Measurements from ENCODE around the genes PNMA1, MIDEAS, SYNDIG1L, LTBP2 and AREL1.

GRCh38 chr14:73713734-73715004, at the start of gene PNMA1:
Gene PNMA1, minus strand, starts transcription at chr14:73714384.
- PRO-cap, result bidirectional peak, plus-strand start at chr14:73714014, minus-strand start at chr14:73713889; unidirectional peak, minus-strand start at chr14:73714378

GRCh38 chr14:73729822-73730196, 15.6 kb upstream of the PNMA1 start:
- PRO-cap, result no peak

DNA sequence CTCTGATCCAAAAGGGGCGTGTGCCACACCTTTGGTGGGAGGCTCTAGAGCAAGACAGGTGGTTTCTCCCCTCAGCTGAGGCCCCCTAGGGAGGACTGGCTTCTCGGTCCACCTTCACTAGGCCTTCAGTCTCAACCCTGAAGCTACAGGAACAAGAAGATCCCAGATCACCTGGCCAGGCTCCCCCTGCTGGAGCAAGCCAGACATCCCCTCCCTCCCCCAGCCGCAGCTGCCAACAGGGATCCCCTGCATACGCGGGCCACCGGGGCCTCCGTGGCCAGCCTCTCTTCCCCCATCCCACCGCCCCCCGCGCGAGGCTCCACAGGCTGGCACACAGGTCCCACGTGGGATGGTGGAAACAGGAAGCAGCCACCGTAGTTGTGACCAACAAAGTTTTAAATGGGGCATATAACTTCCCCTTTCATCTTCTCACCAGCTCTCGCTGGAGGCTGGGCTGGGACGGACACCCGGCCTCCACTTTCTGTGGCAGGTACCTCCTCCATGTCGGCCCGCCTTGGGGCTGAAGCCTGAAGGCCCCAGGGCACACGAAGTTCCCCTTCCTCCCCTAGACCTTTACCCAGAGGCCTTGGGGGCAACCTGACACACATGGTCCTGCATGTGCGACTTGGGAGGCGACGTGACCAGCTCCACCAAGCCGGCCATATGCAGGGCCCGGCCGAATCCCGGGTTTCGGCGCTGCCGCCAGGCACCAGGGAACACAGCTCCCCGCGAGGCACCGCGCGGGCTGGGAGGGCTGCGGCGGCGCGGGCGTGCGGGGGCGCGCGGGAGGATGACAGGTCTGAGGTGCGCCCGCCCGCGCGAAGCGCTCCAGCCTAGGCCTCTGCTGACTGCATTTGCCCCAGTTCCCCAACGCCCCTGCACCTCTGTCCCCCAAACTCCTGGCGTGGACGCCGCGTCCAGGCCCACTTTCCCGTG, 1.5 kb downstream of the MIDEAS start:
- PRO-cap, result unidirectional peak, plus-strand start at position 435 of the sequence

DNA sequence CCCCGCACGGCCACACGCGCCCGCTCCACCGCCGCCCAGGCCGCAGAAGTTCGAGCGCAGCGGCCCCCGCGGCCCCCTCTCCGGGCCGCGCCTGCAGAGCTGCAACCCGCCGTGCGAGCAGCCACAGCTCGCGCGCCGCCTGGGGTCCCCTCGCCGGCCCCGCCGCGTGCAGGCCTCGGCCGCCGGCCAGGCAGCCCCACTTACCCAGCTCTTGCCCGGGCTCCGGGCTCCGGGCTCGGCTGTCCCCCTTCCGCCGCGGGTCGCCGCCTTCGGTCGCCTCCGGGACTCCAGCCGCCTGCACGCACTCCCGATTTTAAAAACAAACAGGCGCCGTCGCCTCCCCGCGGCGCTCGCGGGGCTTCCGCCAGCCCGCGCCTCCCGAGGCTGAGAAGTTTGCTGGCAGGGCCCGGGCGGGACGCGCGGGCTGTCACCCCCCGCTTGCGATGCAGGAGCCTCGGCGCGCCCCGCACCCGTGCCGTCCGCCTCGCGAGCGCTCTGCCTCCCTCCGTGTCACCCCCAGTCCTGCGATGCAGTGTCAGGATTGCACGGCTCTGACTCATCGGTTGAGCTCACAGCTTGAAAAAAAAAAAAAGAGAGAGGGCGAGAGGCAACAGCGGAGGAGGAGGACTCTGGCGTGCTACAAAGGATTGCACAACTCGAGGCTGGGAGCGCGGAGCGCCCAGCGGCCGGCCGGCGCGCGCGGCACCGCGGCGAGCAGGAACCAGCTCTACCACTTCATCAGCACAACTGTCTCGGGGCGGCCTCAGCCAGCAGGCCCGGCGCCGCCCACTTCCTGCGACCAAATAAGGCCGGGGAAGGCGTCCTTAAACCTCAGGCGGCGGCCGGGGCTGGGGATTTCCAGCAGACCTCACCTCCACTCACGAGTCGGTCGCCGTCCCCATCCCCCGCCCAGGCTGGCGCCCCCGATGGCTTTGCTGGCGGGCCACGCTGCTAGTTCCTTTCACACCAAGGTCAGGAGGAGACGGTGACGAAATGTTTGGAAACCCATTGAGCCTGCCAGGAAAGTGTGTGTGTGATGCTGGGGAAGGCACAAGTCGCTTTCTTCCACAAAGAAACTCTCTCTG, at the start of gene MIDEAS:
Gene MIDEAS, minus strand, starts transcription at position 745 of the 1,085 bp plus-strand sequence.
- PRO-cap, result bidirectional peak, plus-strand start at position 652 of the sequence, minus-strand start at position 512 of the sequence; bidirectional peak, plus-strand start at position 851 of the sequence, minus-strand start at position 709 of the sequence

DNA sequence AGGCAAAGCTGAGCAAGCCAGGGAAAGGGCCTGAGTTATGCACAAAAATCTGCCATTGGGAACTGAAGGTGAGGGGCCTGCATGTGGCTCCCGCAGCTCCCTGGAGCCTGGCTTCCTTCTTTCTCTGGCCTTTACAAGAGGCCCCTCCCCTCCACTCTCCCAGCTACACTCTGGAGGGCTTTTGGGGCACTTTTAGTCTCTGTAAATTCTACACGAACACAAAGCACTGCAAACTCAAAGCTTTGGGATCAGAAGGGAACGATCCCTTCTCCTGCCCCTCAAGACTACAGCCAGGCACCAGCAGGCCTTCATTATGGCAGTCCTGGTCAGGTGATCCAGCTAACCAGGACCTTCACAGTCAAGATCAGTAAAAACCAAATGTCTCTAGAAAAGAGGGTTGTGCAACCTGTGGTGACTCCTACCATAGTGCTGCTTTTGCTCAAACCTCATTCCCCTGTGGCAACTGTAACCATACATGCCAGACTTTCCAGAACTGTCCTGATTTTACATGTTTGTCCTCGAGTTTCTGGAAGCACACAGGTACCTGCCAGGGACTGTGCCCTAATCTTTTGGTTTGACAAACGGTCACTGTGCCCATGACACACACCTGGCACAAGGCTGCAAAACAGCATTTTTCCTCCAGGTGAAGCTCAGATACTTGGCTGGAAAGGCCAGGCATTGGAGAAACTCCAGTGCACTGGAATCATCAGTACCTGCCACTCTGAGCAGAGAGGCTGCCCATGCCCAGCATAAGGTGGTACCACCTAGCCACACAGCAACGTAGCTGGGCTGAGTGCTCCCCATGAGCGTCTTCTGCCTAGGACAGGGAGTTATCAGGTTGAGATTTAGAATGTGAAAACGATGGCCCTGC, 24.5 kb upstream of the MIDEAS start:
- PRO-cap, result no peak

GRCh38 chr14:73910772-73911516, 24.3 kb downstream of the ZNF410 start:
- PRO-cap, result no peak

DNA sequence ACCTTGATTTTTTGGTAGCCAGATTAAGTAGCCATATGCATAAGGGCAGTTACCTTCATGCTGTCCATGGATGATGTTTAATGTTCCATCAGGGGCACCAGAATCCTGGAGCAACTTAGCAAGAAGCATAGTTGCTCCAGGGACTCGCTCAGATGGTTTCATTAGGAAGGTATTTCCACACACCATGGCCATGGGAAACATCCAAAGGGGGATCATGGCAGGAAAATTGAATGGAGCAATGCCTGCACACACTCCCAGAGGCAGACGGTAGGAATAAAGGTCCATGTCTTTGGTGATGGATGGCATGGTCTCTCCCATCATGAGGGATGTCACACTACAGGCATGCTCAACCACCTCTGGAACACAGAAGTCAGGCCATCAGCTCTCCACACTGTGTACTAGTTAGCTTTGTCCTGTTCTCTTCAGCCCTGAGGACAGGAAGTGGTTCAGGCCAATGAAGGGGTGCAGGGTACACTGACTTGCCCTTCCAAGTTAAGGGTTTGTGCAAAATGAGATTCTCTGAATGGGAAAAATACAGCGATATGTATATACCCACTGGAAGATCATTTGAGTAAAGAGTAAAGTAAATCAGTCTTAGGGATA, 13.0 kb downstream of the ALDH6A1 start:
- PRO-cap, result no peak

DNA sequence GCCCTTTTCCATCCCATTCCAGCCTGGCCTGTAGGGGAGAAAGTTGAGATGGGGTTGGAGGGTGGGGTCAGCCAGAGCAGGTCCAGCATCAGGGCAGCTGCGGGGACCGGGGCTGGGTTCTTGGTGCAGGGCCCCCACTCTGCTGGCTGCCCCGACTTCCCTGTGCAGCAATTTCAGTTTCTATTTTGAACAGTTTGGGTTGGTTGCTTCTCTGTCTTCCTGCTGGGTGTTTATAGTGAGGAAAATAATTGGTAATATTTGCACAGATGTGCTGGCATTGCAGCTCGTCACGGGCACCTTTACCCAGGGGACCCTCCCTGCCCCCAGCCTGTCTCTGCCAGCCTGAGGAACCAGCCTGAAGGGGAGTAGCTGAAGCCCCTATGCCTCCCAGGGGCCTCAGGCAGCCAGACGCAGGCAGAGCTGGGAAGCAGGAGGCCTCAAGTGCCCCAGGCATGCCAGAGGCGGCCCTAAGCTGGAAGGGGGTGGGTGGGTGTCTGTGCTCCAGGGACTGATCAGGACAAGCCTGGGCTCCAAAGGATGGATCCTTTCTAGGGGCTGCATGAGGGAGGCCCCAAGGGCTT, 23.2 kb downstream of the SYNDIG1L start:
- PRO-cap, result no peak

DNA sequence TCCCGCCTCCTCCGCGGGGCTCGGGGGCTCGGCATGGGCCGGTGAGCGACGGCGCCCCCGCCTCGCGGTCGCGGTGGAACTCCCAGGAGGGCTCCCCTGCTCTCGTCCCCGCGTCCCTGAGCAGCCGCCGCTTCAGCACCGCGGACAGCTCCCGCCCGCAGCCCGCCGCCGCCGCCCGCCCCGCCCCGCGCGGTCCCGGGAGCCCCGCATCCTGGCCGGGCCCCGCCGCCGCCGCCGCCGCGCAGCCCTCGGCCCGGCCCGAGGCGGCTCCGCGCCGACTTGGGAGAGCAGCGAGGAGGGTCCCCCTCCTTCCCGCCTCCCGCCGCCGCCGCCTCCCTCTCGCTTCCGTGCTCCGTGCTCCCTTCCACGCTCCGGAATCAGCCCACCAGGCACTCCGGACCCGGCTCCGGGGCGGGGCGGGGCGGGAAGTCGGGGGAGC, at the start of gene SYNDIG1L:
Gene SYNDIG1L, minus strand, starts transcription at position 281 of the 439 bp plus-strand sequence.
- PRO-cap, result no peak

DNA sequence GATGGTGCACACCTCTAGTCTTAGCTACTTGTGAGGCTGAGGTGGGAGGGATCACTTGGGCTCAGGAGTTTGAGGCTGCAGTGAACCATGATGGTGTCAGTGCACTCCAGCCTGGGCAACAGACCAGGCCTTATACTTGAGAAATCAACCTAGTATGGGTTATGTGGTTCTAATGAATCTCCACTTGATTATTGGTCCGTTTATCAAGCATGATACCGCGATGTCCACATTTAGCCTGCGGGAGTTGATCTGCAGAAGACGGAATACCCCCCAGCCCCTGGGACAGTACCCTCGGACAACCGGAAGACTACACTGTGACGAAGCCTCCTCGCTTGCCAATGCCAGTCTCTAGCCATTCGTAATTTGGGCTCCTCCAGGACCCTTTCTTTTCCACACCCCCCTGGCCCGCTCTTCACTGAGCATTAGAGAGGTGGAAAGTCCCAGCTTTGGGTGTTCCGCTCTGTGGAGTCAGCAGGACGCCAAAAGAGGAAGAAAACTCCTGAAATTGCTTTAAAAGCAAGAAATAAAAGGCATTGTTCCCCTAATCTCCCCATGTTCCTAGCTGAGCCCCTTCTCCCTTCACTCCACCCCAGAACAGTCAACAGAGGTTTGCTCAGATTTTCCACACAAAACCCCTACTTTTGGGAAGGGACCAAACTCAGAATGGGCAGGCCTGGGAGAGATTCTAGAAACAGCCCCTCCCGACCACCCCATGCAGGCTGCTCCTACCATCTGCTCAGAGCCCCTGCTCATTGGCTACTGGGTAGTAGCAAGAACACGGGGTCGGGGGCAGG, 19.3 kb downstream of the LTBP2 start:
- PRO-cap, result no peak

- PRO-cap, result bidirectional peak, plus-strand start at chr14:74612412, minus-strand start at chr14:74612235; bidirectional peak, plus-strand start at chr14:74612848, minus-strand start at chr14:74612676
Measured at GRCh38 chr14:74611667-74612744, at the start of gene LTBP2. Gene LTBP2, minus strand, starts transcription at chr14:74612237.

GRCh38 chr14:74612745-74613069, 670 bp upstream of the LTBP2 start:
- PRO-cap, result bidirectional peak, plus-strand start at chr14:74612848, minus-strand start at chr14:74612676

GRCh38 chr14:74618453-74618768, 6.4 kb upstream of the LTBP2 start:
- PRO-cap, result no peak

GRCh38 chr14:74712392-74713507, at the start of gene AREL1:
Gene AREL1, minus strand, starts transcription at chr14:74713080.
- PRO-cap, result bidirectional peak, plus-strand start at chr14:74713170, minus-strand start at chr14:74713080

DNA sequence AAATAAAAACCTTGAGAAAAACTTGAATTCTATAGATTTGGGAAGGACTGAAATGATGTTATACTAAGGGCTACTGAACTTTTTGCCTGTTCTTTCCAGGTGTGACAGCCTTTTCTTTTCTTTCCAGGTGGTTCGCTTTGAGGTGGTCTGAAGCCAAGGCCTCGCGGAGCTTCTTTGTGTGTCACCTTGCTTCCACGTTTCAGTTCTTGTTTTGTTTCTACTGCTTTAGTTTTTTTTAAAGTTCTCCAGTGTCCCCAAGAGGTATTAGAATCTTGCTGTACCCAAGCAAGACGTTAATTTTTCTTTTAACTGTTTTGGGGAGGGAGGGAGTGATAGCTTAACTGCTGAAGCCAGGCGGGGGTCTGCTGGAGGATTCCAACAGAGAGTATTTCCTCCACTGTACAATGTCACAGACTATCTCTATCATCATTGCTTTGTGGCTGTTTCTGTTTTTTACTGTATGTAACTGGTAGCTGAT, 40.3 kb downstream of the PROX2 start:
- PRO-cap, result no peak

DNA sequence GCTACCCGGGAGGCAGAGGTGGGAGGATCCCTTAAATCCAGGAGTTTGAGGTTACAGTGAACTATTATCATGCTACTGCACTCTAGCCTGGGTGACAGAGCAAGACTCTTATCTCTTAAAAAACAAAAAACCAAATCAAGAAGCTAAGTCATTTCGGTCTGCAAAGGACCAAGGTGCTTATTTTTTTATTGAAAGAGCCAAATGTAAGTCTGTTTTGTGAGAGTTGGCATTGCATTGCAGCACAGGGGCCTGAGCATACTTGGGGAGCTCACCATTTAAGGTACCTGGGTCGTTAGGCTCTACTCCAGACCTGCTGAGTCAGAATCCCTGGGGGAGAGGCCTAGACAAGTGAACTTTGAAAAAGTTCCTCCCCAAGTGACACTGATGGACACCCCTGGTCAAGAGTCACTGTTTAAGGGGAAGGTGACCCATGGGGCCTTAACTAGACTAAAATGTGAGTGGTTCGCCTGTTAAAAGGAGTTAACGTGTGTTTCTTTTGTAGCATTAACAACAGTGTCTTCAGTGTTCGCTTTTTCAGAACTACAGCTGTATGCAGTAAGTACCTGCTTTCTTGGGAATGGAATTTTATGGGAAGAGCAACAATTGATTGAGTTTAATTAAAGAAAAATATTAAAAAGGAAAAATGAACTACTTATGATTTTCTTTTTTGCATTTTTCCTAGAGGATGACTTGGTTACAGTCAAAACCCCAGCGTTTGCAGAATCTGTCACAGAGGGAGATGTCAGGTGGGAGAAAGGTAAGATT, 7.1 kb downstream of the DLST start:
- PRO-cap, result no peak

DNA sequence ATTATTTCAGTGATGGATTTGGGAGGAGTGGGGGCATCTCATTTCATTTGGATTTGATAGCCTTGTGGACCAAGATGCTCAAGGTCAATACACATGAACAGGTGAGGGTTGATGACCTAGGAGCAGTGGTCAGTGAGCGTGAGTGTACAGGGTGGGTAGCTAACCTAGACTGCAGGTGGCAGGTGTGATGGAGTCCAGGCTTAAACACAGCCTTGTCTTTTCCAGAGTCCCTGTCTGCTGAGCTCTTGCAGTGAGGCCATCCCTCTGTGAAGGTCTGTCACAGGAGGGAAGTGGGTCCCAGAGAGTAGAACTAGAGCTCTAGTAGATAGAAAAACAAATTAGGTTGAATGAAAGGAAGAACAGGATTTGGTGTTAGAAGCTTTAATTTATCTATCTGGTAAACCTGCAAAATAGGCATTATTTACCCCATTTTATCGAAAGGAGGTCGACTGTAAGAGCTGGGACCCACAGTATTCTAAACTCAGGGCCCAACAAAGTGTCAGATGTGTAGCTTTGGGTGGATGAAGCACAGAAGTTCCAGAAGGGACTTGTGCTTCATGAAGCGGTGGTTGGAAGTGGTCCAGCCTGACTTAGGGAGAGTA, 18.3 kb downstream of the RPS6KL1 start:
- PRO-cap, result no peak

DNA sequence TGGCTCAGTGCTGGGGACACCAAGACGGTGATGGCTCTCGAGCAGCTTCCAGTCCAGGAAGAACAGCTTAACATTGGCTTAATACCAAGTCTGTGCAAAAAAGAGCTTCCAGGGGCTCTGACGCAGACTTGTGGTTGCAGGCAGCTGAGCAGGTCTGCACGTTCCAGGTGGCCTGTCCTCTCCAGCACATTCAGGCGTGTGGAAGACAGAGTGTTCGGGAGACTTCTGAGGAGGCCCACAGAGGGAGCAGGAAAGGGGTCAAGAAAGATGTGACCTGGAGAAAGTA, 8.6 kb upstream of the PGF start:
- PRO-cap, result no peak

- PRO-cap, result no peak
Measured at GRCh38 chr14:75006594-75007218, 4.0 kb downstream of the EIF2B2 start.

DNA sequence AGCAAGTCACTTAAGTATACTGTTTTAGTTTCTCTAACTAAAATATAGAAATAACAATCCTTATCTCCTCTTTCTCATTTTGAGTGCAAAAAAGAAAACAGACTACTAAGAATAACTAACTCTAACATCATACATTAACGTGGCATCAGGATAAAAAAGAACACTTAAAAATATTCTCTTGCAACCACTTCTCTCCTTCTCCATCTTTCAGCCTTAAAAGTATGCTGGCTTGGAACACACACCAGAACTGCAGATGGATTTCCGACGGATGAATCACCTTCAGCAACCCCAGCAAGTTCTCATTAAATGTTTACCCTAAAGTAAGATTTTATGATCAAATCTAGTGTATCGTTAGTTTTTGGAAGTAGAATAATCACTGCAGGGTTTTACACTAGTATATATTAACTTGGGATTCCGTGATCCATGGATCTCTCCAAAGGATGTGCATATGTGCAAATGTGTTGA, 1.3 kb downstream of the NEK9 start:
- PRO-cap, result no peak